Transverse colon (tissue), 4 donors: ENCODE results near the genes NKX2-8 and LRFN5.

- PRO-cap, result no peak
- RAMPAGE, long total RNA, 4 experiments, result start-site peak on the minus strand in 1 of 4 experiments, at chr14:34774359-34774465 at its widest, 21 reads per replicate
These were observed 59.6 kb upstream of the CFL2 start for GRCh38 chr14:34773954-34774519.

GRCh38 chr14:34782871-34783478 lies 68.6 kb upstream of the CFL2 start:
- PRO-cap, result no peak
- RAMPAGE, long total RNA, 4 experiments, result no peak in any of the 4 experiments

DNA sequence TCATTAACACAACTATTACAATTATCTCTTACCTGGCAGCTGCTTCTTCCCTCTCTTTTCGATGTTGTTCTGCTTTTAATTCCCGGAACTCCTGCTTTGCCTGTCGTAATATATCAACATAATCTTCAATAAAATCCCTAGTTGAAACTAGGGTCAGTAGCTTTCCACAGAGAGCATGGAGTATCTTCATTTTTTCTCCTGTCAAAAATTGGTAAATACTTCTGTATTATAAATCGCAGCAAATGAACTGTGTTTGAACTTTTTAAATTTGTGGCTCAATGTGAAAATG lies 69.3 kb upstream of the CFL2 start:
- PRO-cap, result no peak
- RAMPAGE, long total RNA, 4 experiments, result start-site peak on the minus strand in 2 of 4 experiments, centred at positions 112 to 124 of the sequence, 20 to 41 reads per replicate

DNA sequence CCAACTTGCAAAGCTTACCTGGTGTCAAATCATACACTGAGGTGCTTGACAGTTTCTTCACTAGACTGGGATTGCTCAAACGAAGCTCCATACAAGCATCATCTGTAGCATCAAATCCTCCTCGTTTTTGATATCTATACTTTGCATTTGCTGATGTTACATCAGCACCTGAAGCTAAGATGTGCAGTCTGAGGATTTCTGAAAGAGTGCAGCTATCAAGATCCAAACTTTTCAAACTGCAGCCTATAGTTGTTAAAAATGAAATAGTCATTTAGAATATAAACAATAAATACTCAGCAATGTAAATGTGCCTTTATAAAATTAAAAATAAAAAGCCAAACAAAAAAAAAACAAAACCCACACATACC lies 71.3 kb upstream of the CFL2 start:
- PRO-cap, result no peak
- RAMPAGE, long total RNA, 4 experiments, result start-site peak on the minus strand in 2 of 4 experiments, centred at positions 95 to 206 of the sequence, 15 to 50 reads per replicate

- PRO-cap, result no peak
- RAMPAGE, long total RNA, 4 experiments, result no peak in any of the 4 experiments
These were observed 74.7 kb downstream of the PRORP start for GRCh38 chr14:35197058-35197505.

- PRO-cap, result no peak
- RAMPAGE, long total RNA, 4 experiments, result no peak in any of the 4 experiments
These were observed 34.6 kb downstream of the NFKBIA start for GRCh38 chr14:35369795-35370541.

- PRO-cap, result no peak
- RAMPAGE, long total RNA, 4 experiments, result no peak in any of the 4 experiments
These were observed 102.6 kb downstream of the MBIP start for GRCh38 chr14:36217881-36218106.

DNA sequence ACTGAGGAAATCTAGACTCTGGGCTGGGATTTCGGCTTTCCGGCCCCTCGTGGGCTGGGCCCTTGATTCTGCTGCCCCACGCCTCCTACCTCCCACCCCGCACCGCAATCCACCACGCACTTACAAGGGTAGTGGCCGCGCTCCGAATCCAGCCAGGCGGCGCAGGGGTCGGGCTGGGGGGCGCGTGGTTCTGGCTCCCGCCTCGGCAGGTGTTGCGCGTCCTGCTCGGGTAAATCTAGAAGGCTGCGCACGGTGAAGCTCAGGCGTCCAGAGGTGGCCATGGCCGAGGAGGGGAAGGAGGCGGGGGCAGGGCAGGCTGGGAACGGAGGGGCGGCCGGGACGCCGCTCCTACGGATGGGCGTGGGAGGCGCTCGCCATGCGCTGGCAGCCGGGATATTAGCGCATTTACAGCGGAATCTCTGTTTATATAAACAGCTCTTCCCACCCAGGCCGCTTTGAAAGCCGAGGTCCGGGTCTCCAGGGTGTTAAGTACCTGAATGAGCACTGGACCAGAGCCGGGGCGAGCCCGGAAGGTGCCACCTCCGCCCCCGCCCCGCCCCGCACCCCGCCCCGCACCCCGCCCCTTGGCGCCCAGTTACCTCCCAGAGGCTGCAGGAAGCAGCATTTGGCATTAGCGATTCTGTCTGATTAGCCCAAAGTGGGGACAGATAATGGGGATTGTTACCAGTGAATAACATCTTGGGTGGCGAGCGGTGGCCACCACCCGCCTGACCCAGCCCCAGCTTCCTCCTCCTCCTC lies at the start of gene NKX2-8:
Gene NKX2-8 (minus strand): TSS at position 506 of the 759 bp plus-strand sequence.
- PRO-cap, result no peak
- RAMPAGE, long total RNA, 4 experiments, result no peak in any of the 4 experiments

DNA sequence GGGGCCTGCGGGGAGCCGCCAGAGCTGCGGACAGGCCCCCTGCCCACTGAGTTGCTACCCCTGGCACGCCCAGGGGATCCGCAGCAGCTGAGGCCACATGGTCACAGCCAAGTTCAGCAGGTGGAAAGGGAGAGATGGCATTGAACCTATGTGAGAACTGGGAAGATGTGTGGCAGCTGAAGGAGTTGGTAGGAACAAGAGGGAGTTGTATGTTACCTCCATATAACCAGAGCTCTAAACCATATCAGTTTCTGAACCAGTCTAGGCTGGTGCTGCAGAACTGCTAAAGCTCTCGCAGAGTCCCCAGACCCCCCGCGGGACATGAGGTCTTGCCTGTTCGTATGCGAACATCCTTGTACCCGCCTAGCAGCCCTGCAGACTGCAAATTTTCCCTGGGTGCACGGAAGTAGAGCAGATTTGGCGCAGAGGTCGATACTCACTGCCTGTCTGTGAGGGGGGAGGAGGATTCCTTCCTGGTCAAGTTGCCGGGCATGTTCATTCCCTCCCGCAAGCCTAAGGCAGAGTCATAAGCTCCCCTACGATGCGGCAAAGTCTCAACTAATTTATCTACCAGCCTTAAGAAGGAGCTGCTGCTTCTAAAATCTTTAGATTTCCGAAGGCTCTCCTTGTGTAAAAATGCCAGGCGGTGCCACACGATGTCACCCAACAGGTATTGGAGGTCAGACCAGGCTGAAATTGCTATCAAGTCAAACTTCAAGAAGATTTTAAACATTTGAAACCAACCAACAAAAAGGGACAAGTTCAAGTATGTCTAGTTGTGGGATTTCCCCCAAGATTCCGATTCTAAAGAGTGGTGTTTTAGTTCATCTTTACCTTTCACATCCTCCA lies 1.8 kb upstream of the PAX9 start:
- PRO-cap, result no peak
- RAMPAGE, long total RNA, 4 experiments, result no peak in any of the 4 experiments

- PRO-cap, result bidirectional peak, plus-strand start at chr14:37586489, minus-strand start at chr14:37586258
- RAMPAGE, long total RNA, 4 experiments, result start-site peak on the plus strand in 1 of 4 experiments, at chr14:37586489-37586493 at its widest, 6 reads per replicate
These were observed 9.0 kb downstream of the FOXA1 start for GRCh38 chr14:37585811-37586683.

DNA sequence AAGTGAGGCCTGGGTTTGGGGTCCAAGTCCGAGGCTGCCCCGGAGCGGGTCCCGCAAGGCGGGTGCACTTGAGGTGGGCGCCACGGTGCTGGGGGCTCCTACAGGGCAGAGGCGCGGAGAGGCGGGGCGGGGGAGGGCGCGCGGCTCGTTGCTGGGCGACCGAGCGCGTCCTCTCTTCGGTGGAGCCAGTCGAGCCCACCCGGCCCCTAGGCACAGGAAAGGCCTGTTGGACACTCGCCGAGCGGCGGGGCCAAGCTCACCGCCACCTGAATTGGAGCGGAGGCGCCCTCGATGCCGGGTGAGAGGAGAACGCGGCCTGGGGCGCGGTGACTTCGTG lies 15.6 kb downstream of the TTC6 start:
- PRO-cap, result no peak
- RAMPAGE, long total RNA, 4 experiments, result start-site peak on the plus strand in 1 of 4 experiments, centred at position 226 of the sequence, 12 reads per replicate

GRCh38 chr14:38064993-38065894 lies 142.5 kb upstream of the SSTR1 start:
- PRO-cap, result no peak
- RAMPAGE, long total RNA, 4 experiments, result no peak in any of the 4 experiments

- PRO-cap, result no peak
- RAMPAGE, long total RNA, 4 experiments, result no peak in any of the 4 experiments
These were observed 13.1 kb upstream of the SSTR1 start for GRCh38 chr14:38194591-38195079.

DNA sequence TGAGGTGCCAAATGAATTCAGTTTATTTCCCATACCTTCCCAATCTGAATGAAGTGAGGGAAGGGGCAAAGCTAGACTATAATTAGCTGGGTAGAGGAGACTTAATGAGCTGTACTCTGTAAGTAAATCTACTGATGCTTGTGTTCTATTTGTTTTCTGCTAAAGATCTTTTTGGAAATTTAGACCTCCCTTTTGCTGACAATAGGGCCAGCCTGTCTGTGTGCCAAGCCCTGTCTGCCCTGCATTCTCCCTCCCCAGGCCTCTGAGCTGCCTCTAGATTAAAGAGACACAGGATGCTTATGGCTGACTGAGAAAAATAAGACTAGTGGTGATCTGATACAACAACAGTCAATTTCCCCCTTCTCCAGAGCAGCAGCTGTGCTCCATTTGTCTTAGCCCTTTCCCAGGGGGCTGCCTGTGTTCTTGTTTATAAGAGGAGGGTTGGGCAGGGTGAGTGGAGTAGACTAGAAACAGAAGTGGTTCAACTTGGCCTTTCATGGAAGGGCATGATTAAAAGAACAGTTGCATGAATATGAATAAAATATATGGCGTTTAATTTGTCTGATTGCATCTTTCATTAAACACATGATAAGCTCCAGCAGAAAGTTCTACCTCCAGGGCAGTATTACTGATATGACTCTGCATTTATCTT lies 149.9 kb upstream of the CLEC14A start:
- PRO-cap, result no peak
- RAMPAGE, long total RNA, 4 experiments, result no peak in any of the 4 experiments

- PRO-cap, result no peak
- RAMPAGE, long total RNA, 4 experiments, result no peak in any of the 4 experiments
These were observed 155.0 kb downstream of the SEC23A start for GRCh38 chr14:38948045-38948457.

- PRO-cap, result no peak
- RAMPAGE, long total RNA, 4 experiments, result no peak in any of the 4 experiments
These were observed 28.7 kb downstream of the PNN start for GRCh38 chr14:39203377-39204576.

DNA sequence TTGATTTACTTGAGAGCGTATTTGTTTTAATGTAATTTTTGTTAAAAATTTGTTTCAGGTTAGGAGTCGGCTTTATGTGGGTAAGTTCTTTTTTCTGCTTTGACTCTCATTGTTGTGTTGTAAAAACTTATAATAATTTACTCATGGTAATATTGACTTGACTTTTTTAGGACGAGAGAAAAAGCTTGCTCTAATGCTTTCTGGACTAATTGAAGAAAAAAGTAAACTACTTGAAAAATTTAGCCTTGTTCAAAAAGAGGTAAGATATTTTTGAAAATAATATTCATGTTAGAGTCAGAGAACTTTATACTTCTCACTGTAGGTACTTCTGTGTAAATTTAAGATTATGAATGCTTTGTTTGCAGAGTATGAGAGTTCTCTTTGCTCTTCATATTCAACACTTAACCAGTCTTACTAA lies 45.6 kb downstream of the MIA2 start:
- PRO-cap, result no peak
- RAMPAGE, long total RNA, 4 experiments, result start-site peak on the plus strand in 1 of 4 experiments, centred at position 243 of the sequence, 17 reads per replicate

- PRO-cap, result no peak
- RAMPAGE, long total RNA, 4 experiments, result start-site peak on the plus strand in 1 of 4 experiments, at chr14:39346808-39347274 at its widest, 8 reads per replicate
These were observed 85.3 kb downstream of the FBXO33 start for GRCh38 chr14:39346946-39347352.

- PRO-cap, result no peak
- RAMPAGE, long total RNA, 4 experiments, result no peak in any of the 4 experiments
These were observed 23.5 kb downstream of the FBXO33 start for GRCh38 chr14:39408629-39409222.

DNA sequence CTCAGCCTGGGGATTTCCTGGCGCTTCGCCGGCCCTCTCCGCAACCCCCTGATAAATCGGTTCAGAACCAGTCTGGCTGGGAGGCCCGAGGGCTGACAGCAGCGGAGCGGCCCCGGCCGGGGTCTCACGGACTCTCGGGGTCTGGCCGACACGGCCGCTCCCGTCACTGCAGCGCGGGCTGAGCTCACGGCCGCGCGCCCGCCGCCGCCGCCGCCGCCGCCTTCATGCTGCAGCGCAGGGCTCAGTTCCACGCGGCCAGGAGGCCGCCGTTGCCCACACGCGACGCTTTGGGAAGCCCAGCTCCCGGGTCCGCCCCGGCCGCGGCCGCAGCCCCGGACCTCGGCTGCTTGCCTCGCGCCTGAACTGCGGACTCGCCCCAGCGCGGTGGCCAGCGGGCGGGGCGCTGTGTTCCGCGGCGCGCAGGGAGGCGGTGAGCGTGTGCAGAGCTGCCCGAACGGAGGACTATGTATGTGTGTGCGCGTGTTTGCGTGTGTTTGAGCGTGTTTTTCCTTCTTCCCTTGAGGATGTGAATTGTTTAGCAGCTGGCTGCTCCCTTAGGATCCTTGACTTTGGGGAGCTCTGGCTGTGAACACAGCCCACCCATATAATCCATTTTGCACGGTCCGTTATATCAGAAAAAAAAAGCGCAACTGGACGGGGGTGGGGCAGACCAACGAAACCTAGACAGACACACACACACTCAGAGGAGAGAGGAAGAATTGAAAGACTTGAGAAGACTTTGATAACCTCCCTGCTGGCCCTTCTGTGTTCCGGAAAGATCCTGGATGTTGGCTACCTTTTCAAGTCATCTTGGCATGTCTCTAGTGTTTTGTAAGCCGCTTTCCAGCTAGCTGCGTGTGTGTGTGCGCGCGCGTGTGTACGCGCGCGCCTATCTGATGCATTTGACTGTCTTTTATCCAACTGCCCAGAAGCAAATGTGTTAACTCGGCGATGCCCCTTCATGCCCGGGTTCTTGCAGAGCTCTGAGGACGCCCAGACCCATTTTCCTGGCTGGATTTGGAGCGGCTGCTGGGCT lies at the start of gene LRFN5:
Gene LRFN5 (plus strand): TSS at position 207 of the 1,036 bp plus-strand sequence.
- PRO-cap, result no peak
- RAMPAGE, long total RNA, 4 experiments, result start-site peak on the plus strand in 1 of 4 experiments, centred at position 468 of the sequence, 6 reads per replicate